ENCODE results near the gene POGLUT1.

DNA sequence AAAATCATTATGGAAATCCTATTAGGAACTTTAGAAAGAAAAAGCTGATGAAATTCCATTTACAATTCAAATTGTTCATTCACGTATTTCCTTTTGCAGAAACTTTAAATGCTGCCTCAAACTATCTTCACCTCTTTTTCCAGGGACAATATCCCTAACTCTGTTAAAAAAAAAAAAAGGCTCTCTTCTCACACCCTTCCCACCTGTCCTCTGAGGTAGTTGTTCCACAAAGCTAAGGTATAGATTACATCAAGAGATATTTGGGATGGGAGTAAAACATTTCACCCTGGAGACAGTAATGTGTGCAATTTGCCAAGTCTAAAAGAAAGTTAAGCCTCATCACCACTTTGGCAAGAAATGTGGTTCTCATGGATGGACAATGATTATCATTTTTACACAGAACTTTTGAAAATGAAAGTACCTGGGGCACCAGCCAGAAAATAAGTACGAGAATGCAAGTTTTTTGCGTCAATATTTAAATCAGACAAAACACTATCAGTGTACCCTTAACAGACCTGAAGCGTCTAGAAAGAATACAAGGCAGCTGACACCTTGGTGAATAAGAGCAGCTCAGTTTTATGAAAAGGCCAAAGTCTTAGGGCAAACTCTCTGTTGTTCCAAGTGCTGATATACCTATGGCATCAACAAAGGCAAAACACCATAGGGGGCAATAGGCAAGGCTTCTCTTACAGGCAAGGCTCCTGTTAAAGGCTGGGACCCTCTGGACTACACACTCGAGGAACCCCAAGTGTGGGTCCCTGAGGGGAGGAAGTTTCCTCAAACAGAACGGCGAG lies 290.7 kb downstream of the TIGIT start:
- PRO-cap, 2 experiments: no peak in any of the 2 experiments

DNA sequence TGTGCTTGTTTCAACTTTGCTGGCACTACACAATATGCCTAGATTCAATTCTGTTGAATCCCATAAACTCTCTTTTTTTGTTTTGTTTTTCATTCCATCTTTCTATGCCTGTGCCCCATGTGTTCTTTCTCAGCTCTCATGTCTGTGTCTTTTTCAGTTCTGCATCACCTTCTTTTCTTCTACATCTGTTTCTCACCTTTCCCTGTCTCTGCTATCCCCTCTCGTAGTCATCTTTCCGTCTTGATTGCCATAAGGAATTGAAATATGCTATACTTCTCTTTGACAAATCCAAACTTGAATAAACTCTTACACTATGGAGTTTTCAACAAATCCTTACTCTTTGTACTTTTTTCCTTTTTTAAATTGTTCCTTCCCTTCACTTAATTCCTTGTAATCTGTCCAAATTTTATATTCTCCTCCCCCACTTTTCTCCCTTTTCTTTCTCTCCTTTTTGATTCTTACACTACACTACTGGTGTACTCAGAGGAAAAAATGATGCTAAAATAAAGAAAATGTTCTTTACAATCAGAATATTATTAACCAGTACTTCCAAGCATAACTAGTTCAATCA lies 123.7 kb downstream of the ZBTB20 start:
- PRO-cap, 2 experiments: no peak in any of the 2 experiments

GRCh38 chr3:115498808-115499290 lies 124.5 kb upstream of the GAP43 start:
- PRO-cap, 2 experiments: no peak in any of the 2 experiments

DNA sequence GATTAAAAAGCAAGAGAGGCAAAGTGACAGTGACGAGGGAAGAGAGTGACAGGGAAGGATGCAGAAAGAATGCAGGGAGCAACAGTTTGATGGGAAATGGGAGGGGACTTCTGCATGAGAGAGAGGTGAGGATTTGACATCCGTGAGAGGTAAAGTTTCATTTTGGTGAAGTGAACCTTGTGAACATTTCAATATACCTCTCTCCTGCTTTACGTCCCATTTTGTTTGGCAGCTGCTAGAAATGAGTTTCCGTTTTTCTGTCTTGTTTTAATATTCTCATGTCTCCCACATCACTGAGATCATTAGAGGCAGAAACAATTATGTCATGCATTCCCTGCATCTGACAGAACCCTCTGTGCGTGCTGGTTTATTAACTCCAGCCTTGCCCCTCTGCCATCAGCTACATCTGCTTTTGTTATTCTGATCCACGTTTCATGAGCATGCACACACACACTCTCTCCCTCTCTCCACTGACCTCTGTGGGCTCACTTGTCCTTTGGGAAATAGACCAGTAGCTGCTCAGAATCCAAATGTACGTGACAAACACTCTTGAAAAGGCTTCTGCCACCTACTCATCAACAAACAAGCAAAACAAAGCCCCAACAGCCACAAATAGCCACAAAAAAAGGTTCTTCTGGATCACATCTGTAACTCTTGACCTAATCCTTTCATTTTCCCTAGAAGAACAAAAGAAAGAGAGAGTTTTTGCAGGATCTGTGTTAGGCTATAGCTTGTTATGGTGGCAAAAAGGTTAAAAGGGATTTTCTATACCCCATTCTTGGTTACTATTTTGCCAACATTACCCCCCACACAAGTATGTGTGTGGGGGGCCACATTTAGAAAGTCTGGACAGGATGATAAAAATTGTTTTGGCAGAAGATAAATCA lies 161.9 kb downstream of the GAP43 start:
- PRO-cap, 2 experiments: no peak in any of the 2 experiments

DNA sequence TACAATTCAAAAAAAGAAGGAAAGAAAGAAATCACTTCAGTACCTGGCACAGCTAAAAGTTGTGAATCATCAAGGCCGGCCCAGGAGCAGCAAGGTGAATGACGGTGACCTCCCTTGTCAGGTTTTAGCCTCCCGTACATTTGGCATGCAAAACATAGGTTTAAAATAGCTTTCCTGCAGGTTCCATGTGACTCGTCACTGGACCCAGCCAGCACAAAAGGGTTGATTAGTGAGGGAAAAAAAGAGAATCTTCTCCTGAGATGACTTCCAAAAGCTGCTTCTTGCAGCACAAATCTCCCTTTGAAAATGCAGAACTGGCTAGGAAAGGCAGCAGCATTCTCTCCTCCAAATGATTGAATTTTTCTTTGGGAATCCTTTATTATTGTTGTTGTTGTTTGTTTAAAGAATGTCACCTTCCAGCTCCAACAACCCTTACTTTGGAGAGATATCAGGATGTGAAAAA lies 394.1 kb downstream of the LSAMP start:
- PRO-cap, 2 experiments: no peak in any of the 2 experiments

DNA sequence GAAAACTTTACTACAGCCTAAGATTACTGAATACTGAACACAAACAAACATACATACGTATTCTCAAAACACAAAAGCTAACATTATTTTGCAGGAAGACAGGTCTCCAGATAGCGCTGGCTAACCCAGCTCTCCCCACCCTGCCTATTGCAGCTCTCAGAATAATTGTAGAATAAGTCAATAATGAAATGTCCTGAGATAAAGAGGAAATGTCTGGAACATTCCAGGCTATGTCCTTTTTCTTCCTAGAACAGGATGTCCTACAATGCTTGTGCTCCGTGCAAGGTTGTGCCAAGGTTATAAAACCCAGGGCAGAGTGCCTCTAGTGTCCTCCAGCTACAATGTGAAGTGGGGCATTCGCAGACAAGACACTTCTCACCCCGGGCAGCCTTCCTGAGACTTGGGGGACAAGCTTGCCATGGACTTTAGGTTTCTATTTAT lies 1164.8 kb upstream of the LSAMP start:
- PRO-cap, 2 experiments: no peak in any of the 2 experiments

DNA sequence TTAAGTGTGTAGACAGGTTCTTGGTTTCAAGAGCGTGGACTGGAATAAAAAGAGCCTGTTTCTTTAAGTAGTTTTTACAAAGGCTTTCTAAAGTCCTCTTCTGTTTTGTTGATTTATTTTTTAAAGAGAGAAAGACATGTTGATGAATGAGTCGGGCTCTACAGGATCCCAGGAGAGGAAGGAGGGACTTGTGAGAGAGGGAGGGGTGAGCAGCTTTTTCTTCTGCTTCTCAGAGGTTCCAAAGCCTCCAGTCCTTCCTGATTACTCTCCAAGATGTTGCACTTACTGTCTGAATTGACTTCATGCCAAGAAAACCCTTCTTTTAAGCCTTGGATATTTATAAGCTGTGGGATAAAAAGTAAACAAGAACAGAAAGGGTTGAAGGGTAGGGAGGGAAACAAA lies 457.4 kb downstream of the IGSF11 start:
- PRO-cap, 2 experiments: peak in 1 of 2 experiments; most common plus-strand start position 250 of the sequence (in 1)

DNA sequence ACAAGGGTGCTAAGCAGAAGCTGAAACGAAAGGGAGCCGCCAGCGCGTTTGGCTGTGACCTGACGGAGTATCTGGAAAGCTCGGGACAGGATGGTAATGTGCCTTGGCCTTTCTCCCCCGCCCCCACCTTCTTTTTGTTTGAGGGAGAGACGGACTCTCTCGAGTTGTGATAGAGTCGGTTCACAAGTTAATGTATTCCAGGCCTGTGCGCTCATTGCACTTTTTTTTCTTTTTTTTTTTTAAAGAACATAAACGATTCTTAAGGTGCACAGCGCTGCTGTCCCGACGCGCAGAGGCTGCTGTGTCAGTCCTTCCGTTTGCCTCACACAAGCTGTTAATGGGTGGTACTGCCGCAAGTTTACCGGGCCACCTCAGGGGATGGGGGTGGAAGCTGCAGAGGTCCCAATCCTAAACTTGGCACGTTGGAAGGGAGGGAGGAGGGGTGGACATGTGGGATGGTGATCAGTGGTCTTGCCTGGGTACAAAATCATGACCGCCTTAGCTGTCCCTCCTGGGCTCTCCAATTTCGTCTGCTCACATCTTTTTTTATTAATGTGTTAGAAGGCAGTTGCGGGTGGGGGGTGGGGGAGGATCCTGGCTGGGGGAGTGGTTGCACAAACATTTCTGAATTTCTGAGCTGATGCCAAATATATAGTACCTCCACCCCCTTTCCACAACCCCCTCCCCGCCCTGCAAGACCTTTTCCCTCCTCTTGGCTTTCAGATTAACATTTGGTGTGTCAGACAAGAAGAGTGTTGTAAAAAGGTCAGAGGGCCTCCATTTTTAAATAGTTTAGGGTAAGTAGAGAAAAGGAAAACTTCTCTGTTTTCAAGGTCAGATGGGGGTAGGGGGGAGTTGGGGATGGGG lies 962 bp downstream of the ARHGAP31 start:
- PRO-cap, 2 experiments: peak in 2 of 2 experiments; most common plus-strand start position 731 of the sequence (in 2); most common minus-strand start position 532 of the sequence (in 2)

GRCh38 chr3:119337197-119337809 lies 43.1 kb downstream of the ARHGAP31 start:
- PRO-cap, 2 experiments: no peak in any of the 2 experiments

GRCh38 chr3:119468719-119469050 lies at the start of gene POGLUT1:
Gene POGLUT1 (plus strand): TSS chr3:119468963.
- PRO-cap, 2 experiments: peak in 2 of 2 experiments; most common plus-strand start chr3:119469009 (in 2); most common minus-strand start chr3:119468836 (in 1)

DNA sequence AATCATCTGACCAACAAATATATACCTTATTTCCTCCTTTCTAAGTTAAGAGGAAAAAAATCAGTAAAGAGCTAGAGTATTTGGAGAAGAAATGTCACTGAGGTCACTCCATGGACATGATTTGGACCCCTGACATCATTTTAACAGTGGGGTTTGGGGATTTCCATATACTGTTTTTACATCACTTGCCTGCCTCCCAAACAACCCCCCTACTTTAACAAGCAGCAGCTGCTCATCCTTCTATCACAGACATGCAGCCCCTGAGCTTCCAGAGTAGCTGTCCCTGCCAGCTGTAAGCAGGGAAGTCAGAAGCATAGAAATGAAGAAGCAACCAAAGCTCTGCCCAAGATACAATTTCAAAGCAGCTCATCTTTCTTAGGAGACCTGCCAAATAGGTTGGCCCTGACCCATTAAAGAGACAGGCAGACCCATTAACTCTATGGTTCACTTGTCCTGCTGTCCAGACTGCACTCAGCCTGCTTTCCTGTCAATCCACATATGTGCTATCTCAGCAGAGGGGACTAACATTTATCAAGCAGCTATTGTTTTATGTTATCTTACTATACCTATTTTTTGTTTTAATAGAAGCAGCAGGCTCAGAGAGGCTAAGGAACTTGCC lies 2.6 kb upstream of the POPDC2 start:
- PRO-cap, 2 experiments: peak in 2 of 2 experiments; most common plus-strand start position 440 of the sequence (in 1); most common minus-strand start position 294 of the sequence (in 1)

DNA sequence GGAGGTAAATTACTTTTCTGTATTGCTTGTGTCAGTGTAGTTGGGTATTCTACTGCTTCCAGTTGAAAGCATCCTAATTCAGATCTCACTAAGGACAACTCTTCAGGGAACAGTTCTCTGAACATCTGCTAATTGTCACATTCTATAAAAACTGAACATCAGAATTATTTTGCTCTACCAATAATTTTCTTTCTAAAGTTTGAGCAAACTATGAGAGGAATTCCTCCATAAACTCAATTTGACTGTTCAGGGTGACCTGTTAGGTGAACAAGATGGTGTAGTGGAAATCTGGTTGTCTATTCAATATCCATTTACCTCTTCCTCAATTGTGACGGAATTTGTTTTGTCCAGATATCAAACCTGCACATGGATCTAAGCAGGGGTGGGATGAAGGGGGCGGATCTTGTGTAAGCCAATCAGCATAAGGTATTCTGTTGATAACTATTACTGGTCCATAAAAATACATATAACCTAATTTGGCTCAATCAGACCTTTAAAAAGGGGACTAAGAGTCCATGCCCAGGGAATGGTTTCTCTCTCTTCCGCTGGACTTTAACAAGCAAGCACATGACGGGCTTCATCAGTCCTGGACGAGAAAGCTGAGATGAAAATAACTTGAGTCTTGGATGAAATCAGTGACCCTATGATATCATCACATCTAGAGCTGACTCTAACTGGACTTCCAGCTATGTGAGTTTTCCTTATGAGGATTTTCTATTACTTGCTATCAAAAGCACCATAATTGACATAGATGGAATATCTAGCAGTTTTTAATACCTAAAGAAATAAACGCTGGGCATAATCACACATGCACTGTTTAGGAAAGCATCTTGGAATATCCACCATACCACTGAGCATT lies 5.6 kb upstream of the POPDC2 start:
- PRO-cap, 2 experiments: peak in 2 of 2 experiments; most common plus-strand start position 496 of the sequence (in 1); most common minus-strand start position 328 of the sequence (in 1)

- PRO-cap, 2 experiments: no peak in any of the 2 experiments
Measured at GRCh38 chr3:119700407-119700922, 2.4 kb upstream of the CFAP91 start.

DNA sequence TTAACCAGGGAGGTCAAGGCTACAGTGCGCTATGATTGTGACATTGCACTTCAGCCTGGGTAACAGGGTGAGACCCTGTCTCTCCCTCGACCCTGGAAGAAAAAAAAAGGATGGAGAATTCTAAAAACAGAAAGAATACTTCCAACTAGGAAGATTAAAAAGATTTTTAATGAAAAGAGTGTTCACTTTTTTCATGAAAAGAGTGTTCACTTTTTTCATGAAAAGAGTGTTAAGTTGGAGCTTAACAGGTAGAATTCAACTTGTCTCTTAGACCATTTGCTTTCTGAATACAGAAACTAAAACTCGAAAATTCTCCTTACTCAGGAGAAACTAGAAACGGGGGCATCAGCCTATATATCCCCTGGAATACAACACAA lies 135.7 kb downstream of the GSK3B start:
- PRO-cap, 2 experiments: no peak in any of the 2 experiments

GRCh38 chr3:120418254-120419418 lies 32.2 kb downstream of the FSTL1 start:
- PRO-cap, 2 experiments: peak in 1 of 2 experiments; most common plus-strand start chr3:120419128 (in 1); most common minus-strand start chr3:120418837 (in 1)

GRCh38 chr3:120431974-120432634 lies 18.7 kb downstream of the FSTL1 start:
- PRO-cap, 2 experiments: no peak in any of the 2 experiments

GRCh38 chr3:120450219-120450631 lies 567 bp downstream of the FSTL1 start:
- PRO-cap, 2 experiments: peak in 2 of 2 experiments; most common plus-strand start chr3:120450335 (in 2); most common minus-strand start chr3:120450344 (in 1)

GRCh38 chr3:120469339-120469988 lies 18.7 kb upstream of the FSTL1 start:
- PRO-cap, 2 experiments: no peak in any of the 2 experiments

DNA sequence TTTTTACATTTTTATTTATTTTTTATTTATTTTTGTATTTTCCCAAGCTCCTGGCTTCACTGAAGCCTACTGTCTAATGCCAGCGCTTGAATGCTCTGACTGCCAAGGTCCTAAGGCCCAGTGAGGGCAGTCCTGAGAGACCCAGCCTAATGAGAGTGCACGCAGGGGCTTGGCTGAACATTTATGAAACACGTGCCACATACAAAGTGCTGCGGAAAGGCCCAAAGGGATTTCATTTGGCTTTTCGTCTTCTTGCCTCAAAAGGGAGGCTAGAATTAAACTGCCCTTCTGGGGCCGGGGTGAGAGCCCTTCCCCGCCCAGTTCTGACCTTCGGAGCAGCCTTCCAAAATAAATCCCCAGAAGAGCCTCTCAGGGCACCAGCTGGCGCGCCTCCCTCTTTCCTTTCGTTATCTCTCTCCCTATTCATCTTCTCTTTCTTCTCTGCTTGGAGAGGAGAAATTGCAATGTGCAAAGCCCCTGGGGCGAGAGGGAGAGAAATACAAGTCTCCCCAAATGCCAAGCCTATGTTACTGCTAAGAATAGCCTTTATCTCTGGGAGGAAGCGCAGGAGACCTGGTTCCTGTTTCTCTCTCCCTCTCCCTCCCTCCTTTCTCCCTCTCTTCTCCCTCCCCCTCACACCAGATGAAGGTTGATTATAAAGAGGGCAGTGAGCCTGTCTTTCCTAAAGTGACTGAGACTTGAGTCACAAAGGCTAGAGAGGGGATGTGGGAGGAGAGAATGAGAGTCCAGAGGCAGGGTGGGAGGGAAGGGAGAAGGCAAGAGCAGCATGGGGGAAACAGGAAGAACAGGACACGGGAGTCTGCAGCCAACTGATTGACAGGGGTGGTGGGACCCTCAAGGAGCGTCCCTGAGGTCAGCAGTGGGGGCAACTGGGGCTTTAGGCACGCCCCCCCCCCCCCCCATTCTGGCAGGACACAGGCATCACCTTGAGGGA lies 36.7 kb upstream of the NDUFB4 start:
- PRO-cap, 2 experiments: no peak in any of the 2 experiments

DNA sequence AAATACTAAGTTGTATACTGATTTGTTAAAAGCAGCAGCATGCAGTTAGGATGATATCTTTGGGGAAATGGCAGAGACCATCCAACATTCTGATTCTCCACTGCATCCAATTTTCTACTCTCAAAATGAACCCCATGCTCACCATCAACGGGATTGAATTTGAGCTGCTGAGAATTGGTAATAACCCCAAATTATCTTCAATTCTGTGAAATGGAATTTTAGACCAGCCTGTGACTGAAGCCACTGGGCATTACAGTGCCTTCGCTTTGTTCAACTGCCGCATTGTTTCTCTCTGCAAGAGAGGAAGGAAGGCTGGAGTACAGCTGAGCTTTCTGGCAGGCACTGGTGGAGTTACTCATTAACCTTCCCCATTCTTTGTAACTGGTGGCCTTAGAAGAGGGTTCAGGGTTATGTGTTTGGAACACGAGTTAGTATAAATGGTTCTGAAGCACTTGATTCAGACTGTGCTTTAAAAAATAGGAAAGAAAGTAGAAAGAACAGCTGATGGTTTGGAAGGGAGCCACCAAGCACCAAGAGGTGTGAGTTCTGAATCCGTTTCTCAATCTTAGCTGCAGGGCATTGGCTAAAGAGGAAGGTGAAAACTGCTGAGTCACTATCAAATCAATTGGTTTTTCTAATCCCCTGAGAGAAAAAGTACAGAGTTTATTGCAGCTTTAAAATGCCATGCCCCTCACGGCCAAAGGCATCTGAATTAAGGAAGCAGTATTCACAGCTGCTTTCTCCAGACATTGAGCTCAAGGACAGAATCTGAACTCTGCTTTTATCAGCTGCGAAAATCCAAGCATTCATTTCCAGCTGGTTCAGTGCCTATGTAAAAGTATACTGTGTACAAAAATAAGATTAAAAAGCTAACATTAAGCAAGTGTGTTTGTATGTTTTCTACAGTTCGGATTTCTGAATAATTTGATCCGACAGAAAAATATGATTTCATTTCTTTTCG lies 3.6 kb downstream of the HGD start:
- PRO-cap, 2 experiments: peak in 1 of 2 experiments; most common minus-strand start position 561 of the sequence (in 1)

Measured in heart right ventricle (tissue), 2 donors.